ENCODE results near the genes SLC38A4 and PCED1B.

DNA sequence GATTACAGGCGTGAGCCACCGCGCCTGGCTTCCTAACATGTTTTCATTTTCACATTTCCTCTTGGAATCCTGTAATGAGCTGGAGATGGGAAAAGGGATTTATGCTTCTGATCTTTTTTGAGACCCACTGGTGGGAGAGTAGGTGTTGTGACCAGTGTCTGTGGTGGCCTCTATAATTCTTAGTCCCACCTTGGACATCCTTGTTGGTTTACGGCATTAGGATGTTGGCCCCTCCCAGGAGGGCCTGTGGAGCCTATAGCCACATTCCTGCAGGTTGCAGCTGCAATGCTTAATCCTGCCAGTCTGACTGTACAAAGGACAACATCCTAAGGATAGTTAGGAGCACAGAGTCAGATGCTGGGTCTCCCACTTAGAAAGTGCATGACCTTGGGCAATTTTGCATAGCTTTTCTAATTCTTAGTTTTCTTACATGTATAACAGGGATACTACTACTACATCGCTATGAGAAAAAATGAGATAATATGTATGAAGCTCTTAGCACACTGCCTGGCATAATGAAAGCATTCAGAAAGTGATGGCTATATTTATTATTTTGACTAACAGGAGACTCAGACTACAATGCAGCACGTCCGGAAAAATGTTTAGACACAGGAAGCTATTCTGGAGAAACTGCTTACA, 150.9 kb upstream of the SLC38A2 start:
- RRBS, result no CpG with 5 or more reads among the region's 7 CpGs

DNA sequence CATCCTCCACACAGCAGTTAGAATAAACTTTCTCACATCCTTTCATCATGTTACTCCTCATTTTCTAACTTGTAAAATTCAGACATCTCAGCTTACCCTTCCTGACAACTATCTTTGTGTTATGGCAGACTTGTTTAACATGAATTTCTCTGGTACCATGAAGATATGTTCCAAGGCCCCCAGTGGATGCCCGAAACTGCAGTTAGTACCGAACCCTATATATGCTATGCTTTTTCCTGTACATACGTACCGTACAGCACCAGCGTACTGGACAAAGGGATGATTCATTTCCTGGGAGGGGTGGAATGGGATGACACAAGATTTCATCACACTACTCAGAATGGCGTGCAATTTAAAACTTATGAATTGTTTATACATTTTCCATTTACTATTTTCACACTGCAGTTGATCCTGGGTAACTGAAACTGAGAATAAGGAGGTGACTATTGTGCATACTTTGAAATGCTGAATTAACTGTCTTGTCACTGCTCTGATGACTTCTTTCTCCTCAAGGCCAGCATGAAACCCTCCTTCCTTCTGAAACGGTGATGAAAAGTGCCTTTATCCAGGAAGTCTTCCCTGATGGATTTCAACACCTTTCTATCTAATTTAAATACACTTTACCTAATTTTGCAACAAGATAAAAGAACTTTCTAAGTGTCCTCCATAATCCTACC, 177.3 kb upstream of the SLC38A2 start:
- RRBS, result no CpG with 5 or more reads among the region's 7 CpGs

- RRBS, result no CpG with 5 or more reads among the region's 3 CpGs
Observed at GRCh38 chr12:46603093-46603469, 222.7 kb downstream of the SLC38A4 start.

GRCh38 chr12:46639178-46639799, 186.5 kb downstream of the SLC38A4 start:
- RRBS, result no CpG with 5 or more reads among the region's 1 CpG

DNA sequence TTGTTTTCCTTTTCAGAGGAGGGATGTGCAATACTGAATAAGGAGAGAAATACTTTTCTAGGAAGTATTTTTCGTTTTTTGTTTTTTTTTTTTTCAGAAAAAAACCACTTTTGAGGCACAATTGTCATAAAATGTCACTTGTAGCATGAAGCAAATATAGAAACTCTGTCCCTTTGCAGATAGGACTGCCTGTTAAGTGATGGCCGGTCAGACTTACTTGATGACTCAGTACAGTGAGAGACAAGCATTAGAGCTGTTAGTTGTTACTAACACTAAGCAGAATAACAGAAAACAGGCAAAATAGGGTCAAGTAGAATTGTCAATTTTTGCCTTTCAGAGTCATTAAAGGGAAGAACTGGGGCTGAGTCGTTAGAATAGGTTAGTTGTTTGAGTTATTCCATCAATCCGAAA, 168.0 kb downstream of the SLC38A4 start:
- RRBS, result no CpG with 5 or more reads among the region's 4 CpGs

- RRBS, result no CpG with 5 or more reads among the region's 4 CpGs
Observed at GRCh38 chr12:46659669-46660345, 166.0 kb downstream of the SLC38A4 start.

DNA sequence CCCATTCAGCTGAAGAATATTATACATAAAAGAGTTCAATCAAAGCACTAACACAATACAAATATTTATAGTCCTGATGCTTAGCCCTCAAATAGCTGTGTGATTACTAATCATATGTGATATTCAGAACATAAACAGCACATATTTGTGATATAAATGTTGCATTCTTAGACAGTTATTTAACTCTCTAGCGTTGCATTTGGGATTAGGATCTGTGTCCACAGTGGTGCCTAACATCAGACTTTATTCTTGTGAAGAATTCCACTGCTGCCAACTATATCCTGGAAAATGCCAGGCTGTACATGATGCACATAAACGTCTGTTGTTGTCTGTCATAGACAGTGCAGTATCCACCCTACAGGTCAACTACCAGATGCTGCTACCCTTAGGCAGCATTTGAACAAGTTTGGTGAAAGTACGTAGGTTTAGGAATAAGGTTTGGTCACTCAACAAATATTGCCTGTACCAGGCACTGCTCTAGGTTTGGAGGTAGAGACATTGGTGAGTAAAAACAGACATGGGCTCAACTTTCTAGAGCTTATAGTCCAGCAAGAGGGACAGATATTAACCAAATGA, 39.0 kb downstream of the SLC38A4 start:
- RRBS, result no CpG with 5 or more reads among the region's 3 CpGs

DNA sequence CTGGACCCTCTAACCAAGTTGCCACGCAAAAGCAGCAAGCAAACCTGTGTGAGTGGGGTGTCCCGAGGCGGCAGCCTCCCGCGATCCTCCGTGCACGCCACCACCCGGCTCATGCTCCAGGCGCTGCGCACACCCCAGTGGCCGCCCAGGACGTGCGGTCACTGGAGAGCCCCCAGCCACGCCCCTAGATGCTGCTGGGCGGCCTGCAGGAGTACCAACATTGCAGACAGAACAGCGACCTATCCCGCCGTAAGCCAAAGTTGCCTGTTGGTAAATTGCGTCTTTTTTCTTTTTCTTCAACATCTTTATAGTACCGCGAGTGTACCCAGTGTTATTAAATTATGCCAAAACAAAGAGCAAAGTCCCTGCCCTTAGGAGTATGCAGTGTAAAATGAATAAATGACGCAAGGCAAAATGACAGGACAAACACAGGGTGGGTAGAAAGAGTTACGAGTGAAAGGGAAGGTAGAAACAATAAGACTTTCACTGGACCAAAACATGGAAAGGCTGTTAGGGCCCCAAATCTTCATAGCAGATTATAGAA, at the start of gene SLC38A4:
SLC38A4 (minus strand) TSS at position 139 of the 544 bp plus-strand sequence.
- RRBS, result no CpG with 5 or more reads among the region's 23 CpGs

GRCh38 chr12:47079204-47080008, at the start of gene PCED1B:
Gene PCED1B, plus strand, starts transcription at chr12:47079621.
- RRBS, result 1% methylated on average over 28 of the region's 70 CpGs

DNA sequence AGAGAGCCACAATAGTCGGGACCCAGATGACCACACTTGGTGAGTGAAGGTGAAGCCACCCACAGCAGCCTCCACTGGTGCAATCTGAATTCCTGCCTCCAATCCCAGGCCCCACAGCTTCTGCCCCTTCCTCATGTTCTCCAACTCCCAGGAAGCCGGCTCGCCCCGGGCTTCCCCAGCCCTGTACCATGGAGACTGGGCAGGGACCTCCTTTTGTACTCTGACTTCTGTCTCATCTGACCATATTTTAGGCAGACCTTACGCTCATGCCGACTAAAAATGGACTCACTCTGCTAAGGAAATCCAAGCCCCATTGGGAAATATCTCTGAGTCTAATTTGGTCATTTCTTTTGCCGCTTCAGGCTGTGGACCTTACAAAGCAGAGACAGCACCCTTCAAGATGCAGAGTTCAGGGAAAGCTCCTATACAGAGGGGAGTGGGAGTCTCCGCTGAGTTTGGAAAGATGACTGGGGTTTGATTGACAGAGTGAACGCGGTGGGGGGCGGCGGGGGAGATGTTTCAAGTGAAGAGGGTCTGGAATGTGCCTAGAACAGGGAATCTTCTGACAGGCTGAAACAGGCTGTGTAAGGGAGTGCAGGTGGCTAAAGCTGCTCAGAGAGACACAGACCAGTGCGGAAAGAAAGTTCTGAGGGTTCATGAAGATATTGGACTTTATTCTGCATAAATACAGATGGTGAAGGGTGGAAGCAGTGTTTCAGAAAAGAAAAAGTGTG, 25.2 kb upstream of the AMIGO2 start:
- RRBS, result no CpG with 5 or more reads among the region's 13 CpGs

- RRBS, result no CpG with 5 or more reads among the region's 1 CpG
Observed at GRCh38 chr12:47193742-47194187, 114.0 kb upstream of the AMIGO2 start.

DNA sequence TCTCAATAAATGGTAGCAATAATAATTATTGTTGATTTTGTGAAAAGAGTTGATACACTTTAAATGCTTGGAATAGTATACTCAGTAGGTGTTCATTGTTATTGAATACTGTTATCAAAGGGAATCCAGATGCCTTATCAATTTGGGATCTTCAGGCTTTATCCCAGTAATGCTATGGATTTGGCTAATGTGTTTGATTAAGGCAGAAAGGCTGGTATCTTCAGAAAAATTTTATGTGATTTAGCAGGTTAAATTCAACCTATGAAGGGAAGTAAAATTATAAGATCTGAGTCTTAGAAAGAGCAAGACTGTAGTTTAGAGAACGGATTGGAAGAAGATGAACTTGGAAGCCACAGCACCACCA, 129.8 kb upstream of the AMIGO2 start:
- RRBS, result no CpG with 5 or more reads among the region's 1 CpG

GRCh38 chr12:47212372-47212925, 132.7 kb upstream of the AMIGO2 start:
- RRBS, result no CpG with 5 or more reads among the region's 4 CpGs

DNA sequence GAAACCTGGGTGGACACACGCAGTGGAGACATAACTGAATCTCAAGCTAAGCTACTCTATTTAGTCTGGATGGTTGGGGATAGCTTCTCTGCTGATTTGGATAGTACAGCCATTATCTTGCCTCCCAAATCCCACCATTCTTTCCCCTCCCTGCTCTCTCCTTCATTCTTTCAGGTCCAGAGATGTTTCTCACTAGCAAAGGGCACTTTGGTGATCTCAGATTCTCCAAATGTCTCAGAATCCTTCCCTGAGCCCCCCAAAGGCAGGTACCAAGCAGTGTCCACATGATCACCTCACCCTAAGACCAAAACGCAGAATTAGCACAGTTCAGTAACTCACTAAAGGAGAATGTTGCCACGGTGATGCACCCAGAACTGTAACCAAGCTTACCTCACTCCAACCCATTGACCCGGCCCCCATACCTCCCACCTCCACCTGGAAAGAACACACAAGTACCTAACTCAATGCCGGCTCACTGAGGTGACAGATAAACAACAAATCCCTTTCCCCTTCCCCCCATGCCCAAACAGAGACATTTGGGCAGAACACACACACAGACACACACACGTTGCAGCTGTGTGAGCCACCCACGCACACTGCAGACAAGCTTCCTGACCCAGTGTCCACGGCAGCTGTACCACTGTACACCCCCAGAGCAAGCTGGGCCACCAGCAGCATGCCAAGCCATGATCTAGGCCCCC, 1.4 kb downstream of the RAPGEF3 start:
- RRBS, result no CpG with 5 or more reads among the region's 8 CpGs

GRCh38 chr12:47780175-47780585, 7.1 kb downstream of the SLC48A1 start:
- RRBS, result no CpG with 5 or more reads among the region's 7 CpGs

DNA sequence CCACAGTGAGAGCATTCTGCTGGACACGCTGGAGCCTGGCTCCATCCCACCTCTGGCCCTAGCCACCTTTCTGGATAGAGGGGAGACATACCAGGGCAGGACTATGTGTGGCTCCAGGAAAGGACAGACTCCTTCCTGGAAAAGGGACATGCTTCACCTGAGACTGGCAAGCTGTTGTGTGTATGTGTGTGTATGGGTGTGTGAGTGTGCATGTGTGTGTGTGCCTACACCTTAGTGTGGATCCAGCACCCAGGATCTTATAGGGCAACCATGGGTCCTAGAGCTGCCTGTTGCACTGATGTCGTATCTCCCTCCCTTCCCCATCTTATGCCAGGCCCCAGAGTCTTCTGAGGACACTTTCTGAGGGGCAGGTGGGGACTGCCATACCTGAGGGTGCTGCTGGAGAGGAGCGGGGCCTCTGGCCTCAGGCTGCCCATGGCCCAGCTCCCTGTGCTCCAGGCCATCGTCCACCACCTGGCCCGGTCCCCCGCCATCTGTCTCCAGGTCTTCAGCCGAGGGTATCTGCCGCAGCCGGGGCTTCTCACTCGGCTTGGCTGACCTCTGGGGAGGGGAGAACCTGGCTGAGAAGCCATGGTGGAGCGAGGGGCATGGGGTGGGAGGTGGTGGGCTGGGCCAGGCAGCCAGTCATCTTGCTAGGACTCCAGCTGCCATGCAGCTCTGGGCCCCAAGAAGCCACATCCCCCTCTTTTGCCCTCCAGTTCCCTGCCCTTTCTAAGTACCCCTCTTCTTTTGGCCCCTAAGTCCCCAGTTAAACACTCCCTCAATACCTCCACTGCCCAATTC, 21.5 kb downstream of the SLC48A1 start:
- RRBS, result 94% methylated on average over 5 of the region's 11 CpGs

DNA sequence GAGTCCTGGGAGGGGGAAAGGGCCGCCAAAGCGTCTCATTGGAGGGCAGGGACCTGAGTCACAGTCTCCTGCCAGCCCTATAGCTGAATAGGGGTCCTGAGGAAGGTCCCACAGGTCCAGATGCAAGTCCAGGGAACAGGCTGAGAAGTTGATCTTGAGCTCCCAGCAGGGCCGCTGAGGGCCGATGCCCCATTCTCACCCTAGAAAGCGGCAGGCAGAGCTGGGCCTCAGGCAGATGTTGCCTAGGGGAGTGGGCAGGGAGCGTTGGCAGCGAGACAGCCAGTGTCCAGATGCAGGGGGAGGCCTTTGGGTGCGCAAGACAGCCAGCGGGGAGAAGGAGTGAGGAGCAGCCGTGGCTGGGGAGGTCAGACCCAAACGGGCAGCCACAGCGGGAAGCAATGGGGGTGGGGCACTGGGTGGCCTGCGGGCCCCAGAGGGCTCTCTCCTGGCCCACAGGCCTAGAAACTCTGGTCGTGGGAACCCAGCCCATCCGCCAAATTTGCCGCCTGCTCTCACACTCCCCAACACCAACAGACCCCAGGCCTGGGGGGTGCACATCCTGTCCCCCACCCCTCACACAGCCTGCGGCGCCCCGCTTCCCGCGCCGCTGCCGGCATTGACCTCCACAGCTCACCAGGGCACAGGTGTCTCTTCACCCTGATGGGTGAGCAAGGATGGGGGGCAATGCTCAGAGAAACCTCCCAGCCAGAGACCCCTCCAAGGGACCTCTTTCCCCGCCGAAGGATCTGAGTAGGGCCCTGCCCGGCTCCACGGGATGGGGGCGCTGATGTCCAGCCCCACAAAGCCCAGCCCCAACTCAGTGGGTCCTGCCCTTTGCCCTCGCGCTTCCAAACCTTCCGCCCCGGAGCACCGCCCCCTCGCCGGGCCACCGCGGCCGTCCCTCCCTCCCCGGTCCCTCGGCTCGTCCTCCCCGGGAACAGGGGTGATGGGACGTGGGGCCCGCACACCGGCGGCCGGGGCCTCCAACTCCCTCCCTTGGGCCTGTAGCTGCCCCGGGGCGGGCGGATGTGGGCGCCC, 898 bp downstream of the HDAC7 start:
- RRBS, result under 1% methylated on average over 7 of the region's 51 CpGs

- RRBS, result no CpG with 5 or more reads among the region's 7 CpGs
Observed at GRCh38 chr12:47870073-47870814, 34.5 kb downstream of the VDR start.

DNA sequence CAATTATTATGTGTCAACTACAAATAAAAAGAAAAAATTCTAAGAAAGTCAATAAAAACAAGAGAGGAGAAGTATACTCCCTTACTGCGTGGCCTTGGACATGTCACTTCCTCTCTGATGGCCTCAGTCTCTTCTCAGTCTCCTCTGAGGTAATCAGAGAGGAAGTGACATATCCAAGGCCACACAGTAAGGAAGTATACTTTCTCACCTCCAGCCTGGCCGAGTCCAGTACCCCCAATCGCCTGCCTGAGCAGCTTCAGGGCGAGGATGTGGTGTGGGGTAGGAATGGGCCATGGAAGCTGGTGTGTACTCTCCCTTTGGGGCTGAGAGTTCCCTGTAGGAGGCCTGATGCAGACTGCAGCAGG, 15.8 kb downstream of the VDR start:
- RRBS, result no CpG with 5 or more reads among the region's 4 CpGs

DNA sequence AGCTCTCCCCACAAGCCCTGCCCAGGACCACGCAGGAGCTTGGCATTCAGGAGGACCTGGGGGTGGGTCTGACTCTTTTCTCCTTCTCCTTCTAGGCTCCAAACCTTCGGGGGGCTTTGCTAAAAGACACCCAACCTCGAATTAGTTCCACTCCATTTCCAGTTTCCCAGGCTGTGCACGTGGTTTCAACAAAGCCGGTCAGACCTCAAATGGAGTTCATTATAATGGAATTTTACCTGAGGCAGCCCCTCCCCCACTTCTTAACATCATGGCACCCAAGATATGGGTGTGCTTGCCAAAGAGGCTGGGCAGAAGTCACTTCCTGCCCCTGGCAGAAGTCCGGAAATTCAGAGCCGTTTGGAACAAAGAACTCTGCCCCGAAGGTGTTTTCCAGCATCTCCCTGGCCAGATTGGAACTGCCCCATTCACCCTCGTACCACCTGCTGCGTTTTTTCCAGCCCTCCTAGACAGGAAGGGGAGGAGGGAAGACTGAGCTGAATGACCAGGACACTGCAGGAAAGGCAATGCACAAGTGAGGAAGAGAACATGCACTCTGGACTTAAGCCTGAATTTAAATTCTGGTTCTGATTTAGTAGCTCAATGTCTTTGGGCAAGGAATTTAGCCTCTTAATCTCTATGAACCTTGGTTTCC, 8.2 kb downstream of the VDR start:
- RRBS, result no CpG with 5 or more reads among the region's 10 CpGs

Data from AG09319 (cell line).